ENCODE measurements around a stretch of chrX.

- RRBS: no CpG with 5 or more reads among the region's 1 CpG
Observed at GRCh38 chrX:38233819-38234406, 13.2 kb upstream of the SRPX start.

DNA sequence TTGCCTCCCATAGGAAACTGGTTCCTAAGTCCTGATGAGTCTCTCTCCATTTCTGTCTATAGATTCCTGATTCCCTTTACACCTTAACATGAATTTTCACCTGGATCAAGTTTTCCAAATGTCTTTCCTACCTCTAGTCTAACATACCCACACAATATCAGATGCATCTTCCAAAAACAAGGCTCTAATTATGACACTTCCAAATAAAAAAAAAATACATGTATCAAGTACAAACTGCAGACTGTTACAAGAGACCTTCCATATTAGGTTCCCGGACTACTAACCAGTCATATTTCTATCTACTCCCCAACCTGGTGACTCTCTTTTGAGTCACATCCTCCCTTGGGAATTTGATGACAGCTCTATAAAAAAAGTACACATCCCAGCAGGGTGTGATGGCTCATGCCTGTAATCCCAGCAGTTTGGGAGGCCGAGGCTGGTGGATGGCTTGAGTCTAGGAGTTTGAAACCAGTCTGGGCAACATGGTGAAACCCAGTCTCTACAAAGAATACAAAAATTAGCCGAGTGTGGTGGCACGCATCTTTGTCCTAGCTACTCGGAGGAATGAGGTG, 14.9 kb downstream of the RPGR start:
- RRBS: no CpG with 5 or more reads among the region's 5 CpGs

- RRBS: no CpG with 5 or more reads among the region's 2 CpGs
Observed at GRCh38 chrX:38850819-38851230, 49.6 kb downstream of the MID1IP1 start.

GRCh38 chrX:39174371-39175487, 373.5 kb downstream of the MID1IP1 start:
- RRBS: no CpG with 5 or more reads among the region's 18 CpGs

GRCh38 chrX:39327254-39327615, 526.0 kb downstream of the MID1IP1 start:
- RRBS: no CpG with 5 or more reads among the region's 6 CpGs

- RRBS: no CpG with 5 or more reads among the region's 12 CpGs
Observed at GRCh38 chrX:39519600-39520102, 578.1 kb downstream of the BCOR start.

GRCh38 chrX:39826702-39827155, 271.0 kb downstream of the BCOR start:
- RRBS: no CpG with 5 or more reads among the region's 8 CpGs

DNA sequence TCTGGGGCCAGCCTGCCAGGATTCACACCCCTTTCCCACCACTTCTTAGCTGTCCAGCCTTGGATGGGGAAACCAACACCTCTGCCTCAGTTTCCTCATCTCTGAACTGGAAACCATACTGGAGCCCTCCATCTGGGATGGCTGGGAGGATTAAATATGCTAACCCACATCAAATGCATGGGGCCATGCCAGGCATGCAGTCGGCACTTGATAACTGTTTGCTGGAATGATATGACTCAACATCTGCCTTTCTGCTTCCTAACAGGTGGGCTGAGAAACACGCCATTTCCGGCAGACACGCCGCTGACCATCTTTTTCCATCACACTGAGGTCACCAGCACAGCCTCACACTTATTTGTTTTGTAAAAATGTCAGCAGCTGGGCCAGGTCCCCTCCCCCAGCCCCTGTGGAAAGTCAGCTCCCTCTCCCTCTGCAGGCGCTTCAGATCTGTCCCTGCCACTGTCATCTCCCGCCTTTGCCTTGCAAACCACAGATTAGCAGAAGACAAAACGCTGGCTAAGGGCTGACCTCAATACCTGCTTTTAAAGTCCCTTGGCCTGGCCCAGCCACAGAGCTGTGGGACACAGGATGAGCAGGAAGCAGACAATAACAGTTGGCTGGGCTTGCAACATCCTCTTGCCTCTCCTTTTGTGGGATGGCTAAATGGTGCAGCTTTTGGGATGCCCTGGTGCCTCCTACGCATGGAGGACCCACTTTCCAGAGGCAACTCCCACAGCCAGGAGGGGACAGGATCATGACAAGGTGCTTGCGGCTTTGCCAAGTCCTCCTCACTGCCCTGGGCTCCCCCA, 237.4 kb downstream of the BCOR start:
- RRBS: no CpG with 5 or more reads among the region's 10 CpGs

- RRBS: no CpG with 5 or more reads among the region's 17 CpGs
Observed at GRCh38 chrX:39895136-39895927, 202.4 kb downstream of the BCOR start.

DNA sequence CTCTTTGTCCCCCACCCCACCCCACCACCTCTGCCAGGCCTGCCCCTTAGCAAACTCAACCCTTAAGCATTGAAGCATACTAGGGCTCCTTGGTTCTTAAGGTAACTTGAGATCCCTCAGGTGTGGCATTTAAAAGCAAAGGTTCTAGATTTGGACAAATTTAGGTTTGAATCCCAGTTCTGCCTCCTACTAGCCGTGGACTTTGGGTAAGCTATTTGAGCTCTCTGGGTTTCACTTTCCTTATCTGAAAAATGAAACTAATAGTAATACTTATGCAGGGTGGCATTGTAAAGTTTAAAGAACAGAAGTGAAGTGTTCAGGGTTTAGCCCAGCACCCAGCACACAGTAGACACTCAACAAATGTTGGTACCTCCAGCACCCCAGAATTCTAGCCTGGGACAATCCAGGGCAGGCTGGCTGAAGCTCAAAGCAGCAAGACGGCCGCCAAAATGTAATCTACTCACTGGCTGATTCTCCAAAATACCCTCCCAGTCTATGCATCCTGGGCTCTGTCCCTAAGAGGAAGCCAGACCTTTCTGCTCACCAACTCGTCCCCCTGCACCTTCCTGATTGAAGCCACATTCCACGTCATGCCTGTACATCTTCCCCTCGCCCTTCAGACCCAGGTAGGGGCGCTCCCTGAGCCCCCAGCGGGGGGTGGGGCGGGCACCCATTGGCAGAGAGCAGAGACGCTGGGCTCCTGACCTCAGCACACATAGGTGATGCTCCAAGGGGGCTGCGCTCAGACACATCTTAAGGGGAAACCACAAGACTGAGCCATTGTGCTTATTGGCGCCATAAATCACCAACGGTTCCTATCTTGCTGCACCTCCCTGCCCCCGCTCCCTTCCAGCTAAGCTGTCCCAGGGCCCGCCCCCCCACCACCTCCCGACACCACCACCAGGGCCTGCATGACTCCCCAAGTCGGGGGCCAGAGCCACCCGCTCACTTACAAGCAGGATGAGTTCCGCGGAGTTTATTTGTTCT, 160.6 kb downstream of the BCOR start:
- RRBS: no CpG with 5 or more reads among the region's 20 CpGs

DNA sequence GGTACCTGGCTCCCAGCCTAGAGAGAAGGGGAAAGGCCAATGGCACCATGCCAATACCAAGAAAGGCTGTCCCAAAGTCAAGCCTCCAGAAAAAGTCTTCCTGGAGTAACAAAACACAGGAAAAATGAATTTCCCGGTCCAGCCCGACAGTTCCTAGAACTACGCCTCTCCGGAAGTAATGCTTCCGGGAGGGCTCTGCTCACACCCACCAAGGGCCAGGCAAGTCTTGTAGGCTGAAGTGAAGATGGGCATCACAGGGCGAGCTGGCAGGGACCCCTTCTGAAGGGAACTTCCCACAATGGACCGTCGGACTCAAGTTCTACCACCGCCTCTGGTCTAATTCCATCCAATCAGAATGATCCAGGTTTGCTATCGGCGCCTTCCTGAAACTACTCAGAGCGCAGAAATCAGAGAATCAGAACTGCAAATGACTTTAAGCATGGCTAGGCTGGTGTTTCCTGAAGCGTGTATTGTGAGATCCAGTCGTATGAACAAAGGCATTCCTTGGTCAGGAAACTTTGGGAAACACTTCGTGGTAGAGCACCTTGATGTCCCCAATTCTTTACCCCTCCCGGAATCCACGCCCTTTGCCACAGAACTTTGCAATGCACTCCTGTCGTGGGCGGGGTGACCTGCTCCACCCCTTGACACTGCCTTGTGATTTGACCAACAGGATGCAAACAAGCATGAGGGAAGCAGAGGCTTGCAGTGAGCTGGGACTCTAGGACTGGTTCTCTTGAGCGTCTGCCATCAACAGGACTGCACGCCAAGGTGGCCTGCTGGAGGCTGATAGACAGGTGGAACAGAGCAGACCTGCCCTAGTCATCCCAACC, 127.8 kb downstream of the BCOR start:
- RRBS: no CpG with 5 or more reads among the region's 21 CpGs

- RRBS: 3% methylated on average over 8 of the region's 30 CpGs
Observed at GRCh38 chrX:40009530-40009842, 88.3 kb downstream of the BCOR start.

- RRBS: no CpG with 5 or more reads among the region's 13 CpGs
Observed at GRCh38 chrX:40072340-40072780, 25.4 kb downstream of the BCOR start.

GRCh38 chrX:40072781-40073976, 24.6 kb downstream of the BCOR start:
- RRBS: 93% methylated on average over 6 of the region's 43 CpGs

- RRBS: 1% methylated on average over 32 of the region's 88 CpGs
Observed at GRCh38 chrX:40152114-40153273, 54.7 kb upstream of the BCOR start.

DNA sequence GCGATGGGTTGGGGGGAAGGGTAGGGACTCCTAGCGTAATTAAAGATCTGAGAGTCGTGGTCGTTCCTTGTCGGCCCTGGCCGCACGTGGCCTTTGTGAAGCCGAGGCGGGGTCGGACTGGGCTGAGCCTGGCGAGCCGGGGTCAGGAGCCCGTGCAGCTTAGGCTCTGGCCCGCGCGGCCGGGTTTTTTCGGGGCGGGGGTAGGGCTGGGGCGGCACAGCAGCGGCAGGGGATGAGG, 58.3 kb upstream of the BCOR start:
- RRBS: 85% methylated on average over 10 of the region's 21 CpGs

DNA sequence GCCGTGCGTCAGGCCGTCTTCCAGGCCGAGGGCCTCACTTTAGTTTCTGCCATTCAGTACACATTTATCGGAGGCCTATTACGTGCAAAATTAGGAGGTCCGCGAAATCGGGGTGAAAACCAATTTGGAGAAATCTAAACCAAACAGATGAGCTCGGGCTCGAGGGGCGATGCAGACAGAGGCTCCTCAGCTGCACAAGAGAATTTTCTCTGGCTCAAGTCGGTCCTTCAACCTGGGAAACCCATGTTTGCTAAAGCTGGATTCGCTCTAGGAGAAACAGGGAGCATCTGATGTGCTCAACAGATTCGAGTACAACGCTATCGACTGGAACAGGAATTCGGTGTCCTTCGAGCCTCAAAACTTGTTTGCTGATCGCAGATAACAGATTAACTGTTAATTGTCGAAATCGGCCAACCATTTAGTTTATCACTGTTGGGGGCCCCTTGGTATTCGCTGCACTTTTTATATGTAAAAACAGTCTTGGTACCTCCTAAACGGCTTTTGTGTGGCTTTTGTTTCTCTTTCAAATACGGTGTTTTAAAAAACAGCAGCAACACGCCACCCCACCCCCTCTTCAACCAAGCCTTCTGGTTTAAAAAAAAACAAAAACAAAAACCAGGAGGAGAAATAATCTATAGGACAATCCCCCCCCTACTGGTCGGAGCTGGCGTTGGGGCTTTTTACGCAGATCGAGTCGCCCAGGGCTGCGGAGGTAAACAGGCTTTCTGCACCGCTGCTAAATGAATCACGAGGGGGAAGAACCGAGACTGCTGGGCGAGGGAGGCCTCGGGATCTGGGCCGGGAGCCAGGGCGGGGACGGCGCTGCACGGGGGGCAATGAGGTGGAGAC, 71.5 kb upstream of the BCOR start:
- RRBS: 0% methylated on average over 5 of the region's 42 CpGs

GRCh38 chrX:40171764-40172046, 73.9 kb upstream of the BCOR start:
- RRBS: 4% methylated on average over 17 of the region's 28 CpGs

DNA sequence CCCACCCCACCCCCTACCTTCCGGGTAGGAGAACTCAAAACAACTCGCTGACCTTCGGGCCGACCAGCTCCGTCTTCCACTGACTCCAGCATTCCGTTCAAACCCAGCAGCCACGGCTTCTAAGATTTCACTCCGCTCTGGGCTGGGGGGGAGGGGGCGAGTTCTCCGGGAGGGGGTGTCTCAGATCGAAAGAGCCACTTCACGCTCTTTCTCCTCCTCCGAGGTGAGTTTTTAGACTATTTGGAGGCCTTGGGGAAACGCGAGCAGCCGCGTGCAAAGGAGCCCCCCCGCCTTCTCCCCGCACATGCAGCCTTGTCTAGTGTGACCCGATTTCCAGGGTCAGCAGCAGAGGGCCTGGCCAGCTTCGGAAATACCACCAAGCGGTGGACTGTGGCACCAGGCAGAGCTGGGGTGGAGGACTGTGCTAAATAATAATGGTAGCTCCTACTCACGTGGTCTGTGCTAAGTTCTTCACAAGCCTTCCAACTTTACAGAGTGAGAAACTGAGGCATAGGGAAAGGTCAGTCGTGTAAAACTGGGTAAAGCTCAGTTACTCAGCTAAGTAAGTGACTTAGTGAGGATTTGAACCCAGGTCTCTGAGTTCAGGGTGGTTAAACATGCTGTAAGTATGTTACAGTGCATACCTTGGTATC, 79.3 kb upstream of the BCOR start:
- RRBS: 0% methylated on average over 1 of the region's 24 CpGs

DNA sequence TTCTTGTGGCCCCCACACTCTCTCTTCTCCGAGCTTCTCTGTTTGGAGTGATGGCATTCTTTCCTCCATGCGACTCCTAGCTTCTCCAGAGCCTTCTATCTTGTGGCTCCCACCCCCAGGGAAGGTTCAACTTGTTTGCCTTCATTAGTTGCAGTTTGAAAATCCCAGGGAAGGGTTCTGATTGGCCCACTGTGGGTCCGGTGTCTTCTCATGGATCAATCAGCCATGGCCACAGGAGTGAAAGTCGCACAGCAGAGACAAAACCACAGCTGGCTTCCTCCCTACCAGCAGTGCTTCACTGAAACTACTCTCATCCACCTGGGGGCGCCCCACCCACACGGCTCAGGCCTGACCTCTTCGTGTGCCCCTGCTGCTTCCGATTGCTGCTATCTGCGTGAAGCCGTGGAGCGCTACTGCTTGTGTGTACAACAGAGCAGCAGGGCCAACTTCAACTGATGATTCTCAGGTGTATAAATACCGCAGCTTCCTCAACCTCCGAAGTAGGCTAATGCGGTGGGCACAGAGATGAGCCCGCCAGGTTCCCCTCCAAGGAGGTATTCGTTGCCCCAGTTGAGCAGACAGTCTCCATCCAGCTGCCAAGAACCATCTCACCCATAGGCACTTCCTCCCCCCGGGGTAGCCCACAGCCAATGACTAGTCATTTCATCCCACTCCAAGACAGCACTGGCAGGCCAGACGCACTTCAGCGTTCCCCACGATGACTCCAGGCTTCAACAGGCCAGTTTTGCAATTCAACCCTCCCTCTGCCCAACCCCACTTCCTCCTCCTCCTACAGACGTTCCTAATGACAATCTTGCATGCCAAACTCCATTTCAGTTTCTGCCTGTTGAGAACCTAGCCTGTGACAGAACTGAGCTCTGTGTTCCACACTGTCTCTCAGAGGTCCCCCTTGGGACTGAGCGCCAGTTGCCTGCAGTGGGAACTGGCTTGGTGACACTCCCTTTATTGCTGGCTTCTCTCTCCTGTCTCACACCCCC, 41.4 kb upstream of the ATP6AP2 start:
- RRBS: no CpG with 5 or more reads among the region's 22 CpGs